ENCODE results near the genes YEATS2 and VWA5B2.

DNA sequence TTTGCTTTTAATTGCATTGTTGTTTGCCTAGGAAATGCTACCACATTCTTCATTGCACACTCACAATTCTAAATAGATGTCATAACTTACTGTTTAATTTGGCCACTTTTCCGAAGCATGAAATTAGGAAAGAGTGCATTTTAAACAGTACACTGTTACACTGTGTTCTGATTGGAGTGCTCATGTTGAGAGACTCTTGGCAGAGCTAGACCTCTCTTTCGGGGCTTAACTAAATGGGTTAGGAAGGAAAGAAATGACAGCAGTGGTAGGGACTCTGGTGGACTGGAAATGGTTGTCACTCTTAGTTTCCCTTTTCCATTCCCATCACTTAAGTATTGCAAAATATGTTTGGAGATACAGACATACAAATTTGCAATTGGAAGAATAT lies 90.4 kb downstream of the DCUN1D1 start:
- PRO-cap, result no peak

DNA sequence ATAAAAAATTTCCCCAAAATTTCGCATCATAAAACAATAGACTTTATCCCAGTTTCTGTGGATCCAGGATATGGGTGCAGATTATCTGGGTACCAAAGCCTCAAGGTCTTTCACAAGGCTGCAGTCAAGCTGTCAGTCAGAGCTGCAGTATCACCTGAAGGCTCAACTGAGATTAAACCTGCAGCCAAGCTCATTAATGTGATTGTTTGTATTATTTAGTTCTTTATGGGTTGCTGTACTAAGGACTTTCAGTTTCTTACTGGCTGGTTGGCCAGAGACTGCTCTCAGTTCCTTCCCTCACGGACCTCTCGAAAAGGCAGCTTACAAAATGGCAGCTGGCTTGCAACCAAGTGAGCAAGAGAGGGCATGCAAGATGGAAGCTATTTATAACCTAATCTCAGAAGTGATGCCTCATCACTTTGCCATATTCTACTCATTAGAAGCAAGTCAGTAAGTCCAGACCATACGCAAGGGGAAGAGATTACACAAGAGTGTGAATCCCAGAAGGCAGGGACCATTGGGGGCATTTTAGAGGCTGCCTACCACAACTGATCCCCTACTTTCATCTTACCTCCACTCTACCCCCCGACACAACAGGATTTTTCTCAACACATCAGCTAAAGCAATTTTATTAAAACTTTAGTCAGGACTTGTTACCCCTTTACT lies 54.8 kb downstream of the DCUN1D1 start:
- PRO-cap, result no peak

- PRO-cap, result no peak
Observed at GRCh38 chr3:183094622-183095105, 4.6 kb downstream of the MCCC1 start.

- PRO-cap, result no peak
Observed at GRCh38 chr3:183131321-183131529, 31.3 kb downstream of the LAMP3 start.

DNA sequence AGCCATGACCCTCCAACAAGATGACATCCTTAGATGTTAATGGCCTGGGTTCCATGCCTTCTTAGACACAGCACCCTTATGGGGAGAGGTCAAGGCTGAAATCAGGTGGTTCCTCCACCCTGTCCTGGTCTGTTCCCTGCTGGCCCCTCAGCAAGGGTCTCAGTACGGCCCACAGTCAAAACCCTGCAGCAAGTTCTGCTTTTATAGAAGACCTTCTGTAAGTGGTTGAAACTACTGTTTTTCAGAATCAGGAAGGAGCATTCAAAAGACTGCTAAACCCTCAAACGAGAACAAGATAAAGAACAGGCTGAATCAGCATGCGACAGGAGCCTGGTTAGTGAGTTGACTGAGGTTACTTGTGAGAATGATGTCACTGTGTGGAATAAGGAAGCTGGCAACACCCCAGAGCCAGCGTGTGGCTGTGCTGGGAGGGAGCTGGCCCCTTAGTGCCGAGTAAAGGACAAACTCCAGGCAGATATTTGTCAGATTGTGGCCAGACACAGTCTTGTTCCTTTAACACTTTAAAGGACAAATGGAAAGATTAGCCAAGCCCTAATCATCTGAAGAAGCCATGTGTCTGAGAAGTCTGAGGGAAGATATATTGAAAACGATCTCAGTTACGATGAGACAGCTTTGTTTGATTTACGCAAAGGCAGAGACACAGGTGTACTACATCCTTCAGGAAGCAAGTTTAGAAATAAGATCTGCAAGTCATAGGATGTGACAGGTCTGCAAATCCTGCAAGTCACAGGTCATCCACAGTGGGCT lies 53.9 kb downstream of the B3GNT5 start:
- PRO-cap, result bidirectional peak, plus-strand start at position 446 of the sequence, minus-strand start at position 297 of the sequence

DNA sequence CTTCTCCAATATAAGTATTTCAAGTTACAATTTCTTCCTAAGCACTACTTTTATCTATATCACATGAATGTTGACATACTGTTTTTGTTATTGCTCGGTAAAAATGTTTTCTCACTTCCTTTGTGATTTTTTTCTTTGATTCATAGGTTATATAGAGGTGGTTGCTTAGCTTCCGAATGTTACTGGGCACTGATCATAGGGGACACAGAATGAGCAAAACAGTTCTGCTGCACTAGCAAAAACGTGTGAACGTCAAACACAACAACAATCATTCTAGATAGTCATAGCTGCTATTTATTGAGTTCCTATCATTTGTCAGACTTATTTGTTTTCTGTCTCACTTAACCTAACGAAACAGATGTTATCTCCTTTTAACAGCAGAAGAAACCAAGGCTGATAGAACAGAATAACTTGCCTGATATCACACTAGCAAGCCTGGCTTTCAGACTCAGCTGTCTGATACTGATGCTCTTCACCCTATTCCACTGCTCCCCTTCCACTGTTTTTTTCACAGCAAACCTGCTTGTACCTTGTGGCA lies 79.0 kb downstream of the MCF2L2 start:
- PRO-cap, result no peak

GRCh38 chr3:183427761-183428448 lies 514 bp downstream of the MCF2L2 start:
- PRO-cap, result unidirectional peak, minus-strand start at chr3:183428101

GRCh38 chr3:183486877-183487394 lies 58.5 kb upstream of the MCF2L2 start:
- PRO-cap, result no peak

- PRO-cap, result no peak
Observed at GRCh38 chr3:183556889-183557428, 1.5 kb upstream of the KLHL6 start.

GRCh38 chr3:183629305-183629943 lies 6.0 kb upstream of the KLHL24 start:
- PRO-cap, result no peak

DNA sequence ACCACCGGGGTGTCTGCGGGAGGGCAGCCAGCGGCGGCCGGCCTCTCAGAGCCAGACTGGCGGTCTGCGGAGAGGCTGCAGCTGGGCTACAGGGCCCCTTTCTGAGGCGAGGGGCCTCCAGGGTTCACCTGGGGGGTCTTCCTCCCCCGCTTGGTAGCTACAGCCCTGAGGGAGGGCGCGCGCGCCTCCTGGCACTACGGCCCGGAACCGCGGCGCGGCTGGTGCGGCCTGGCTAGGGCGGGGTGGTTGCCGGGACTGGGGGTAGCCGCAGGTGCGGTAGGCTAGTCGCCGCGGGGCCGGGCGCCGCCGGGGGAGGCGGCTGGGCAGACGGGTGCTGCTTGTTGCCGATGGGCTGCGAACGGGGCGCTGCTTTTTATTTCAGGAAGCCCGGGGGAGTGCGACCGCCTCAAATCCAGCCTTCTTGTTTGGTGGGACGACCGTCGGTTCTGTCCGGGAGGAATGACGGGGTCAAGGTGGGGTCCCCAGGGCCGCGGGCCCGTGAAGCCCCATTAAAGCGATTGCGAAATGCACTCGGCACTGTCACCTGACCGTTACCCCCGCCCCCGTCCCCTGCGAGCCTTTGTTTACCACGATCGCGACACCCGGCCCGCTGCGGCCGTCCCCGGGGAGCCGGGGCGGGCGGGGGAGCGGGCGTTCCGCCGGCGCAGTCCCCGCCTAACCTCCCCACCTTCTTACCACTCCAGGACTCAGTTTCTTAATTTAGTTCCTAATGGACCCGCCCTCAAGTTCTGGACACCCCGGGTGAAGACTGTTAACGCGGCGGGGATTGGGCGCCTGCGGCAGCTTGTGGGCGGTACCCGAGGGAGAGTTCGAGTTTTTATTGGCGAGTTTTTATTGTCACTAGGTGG lies 650 bp downstream of the KLHL24 start:
- PRO-cap, result unidirectional peak, plus-strand start at position 48 of the sequence; unidirectional peak, plus-strand start at position 194 of the sequence; unidirectional peak, minus-strand start at position 257 of the sequence; bidirectional peak, plus-strand start outside the sequence, minus-strand start at position 694 of the sequence

DNA sequence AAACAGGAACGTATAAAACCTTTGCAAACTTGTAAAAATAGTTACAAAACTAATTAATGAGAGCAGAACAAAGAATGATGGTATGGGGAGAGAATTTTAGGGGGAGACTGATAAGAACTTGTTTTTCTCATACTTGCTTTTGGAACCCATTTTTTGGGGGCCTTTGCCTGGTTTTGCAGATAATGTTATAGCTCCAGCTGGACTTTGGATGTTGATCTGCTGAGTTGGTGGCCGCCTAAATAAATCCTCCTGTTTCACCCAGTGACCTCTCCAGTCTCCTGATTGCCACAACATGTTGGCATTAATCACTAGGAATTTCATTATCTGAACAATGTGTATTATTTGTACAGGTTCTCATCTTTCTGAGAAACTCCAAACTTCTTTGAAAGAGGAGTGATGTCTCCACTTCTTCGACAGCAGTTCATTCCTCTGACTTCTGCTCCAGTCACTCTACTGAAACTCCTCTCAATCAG lies 18.2 kb downstream of the KLHL24 start:
- PRO-cap, result no peak

GRCh38 chr3:183654725-183655300 lies 19.4 kb downstream of the KLHL24 start:
- PRO-cap, result no peak

- PRO-cap, result bidirectional peak, plus-strand start at chr3:183697806, minus-strand start at chr3:183697678; bidirectional peak, plus-strand start at chr3:183698097, minus-strand start at chr3:183698054; unidirectional peak, minus-strand start at chr3:183698516; unidirectional peak, minus-strand start at chr3:183698574
Observed at GRCh38 chr3:183697748-183698792, at the start of gene YEATS2. Gene YEATS2 (plus strand): TSS chr3:183697797.

DNA sequence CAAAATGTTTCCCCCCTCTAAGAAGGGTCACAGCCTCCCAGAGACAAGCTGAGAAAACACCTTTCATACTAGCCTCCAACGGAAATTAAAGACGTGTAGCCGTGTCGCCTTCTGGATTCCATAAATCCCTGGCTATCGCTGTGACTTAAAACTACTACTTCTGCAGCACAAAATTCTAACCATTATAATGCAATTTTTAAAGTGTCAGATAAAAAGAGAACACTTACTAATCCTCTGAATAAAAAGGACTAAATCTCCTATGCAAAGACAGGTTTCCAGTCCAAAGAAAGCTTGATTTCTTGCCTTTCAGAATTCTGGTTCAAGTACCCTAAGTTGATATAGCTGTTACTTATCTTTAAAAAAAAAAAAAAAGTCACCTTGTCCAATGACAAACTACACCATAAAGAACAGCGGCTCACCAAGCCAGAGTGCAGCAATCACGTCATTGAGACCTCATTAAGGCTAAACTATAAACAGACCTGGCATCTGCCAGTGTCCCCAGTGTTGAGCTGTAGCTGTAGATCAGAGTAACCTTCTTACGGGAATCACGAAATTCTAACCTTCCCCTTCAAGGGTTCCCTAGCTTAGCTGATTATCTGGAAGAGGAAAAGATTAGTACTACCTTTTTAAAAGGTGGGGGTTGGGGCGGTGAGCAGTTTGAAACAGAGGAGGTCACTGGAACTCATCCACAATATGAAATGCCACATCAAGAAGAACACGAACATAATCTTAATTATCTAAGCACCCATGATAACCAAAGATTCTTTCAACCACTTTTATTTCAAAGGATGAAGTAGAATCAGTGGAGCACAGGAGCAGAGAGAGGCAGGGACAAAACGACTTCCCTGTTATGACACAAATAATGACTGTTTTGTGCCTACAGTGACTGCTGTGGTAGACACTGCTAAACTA lies 2.1 kb downstream of the ABCC5 start:
- PRO-cap, result no peak

DNA sequence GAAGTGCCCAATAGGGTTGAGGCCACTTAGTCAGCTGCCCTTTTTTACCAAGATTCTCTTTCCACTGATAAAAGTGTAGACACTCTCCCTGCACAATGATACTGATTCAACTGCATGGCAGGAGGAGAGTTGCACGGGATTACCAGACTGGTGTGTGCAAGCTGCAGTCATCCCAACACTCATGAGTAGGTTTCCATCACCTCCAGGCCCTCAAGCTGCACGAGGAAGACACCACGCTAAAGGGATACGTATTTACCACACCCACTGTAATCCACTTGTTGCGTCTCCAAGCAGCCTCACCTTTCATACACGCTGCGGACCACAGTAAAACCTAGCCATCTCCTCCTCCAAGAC lies 957 bp downstream of the ABCC5 start:
- PRO-cap, result no peak

GRCh38 chr3:184133867-184135114 lies 867 bp upstream of the EIF2B5 start:
- PRO-cap, result unidirectional peak, plus-strand start at chr3:184134259; bidirectional peak, plus-strand start at chr3:184134647, minus-strand start at chr3:184134568

- PRO-cap, result no peak
Observed at GRCh38 chr3:184137610-184138329, 2.6 kb downstream of the EIF2B5 start.

DNA sequence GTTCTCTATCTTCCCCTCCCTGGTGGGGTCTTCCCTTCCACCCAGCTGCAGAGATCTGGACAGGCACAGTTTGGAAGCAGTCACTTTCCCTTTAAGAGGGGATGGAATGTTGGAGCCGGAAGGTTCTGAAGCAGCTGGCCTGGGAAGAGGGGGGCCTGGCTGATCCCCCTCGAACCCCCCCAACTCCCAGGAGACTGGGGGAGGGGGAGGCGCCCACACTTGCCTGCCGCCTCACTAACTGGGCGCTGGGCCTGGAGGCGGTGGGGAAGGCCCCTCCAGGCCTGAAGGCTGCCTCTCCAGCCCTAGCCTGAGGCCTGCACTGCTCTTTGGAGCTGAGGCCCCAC lies 1.4 kb downstream of the DVL3 start:
- PRO-cap, result no peak

GRCh38 chr3:184229191-184229716 lies at the start of gene VWA5B2:
Gene VWA5B2 (plus strand): TSS chr3:184229585.
- PRO-cap, result unidirectional peak, plus-strand start at chr3:184229607